ENCODE measurements around the genes OR10X1, OR6K6, MNDA, PYDC5 and CADM3.

- PRO-cap, result bidirectional peak, plus-strand start at chr1:158177446, minus-strand start at chr1:158177372
- RRBS, 2 experiments, result no CpG with 5 or more reads among the region's 9 CpGs
Observed at GRCh38 chr1:158177223-158177589, 3.5 kb upstream of the CD1D start.

DNA sequence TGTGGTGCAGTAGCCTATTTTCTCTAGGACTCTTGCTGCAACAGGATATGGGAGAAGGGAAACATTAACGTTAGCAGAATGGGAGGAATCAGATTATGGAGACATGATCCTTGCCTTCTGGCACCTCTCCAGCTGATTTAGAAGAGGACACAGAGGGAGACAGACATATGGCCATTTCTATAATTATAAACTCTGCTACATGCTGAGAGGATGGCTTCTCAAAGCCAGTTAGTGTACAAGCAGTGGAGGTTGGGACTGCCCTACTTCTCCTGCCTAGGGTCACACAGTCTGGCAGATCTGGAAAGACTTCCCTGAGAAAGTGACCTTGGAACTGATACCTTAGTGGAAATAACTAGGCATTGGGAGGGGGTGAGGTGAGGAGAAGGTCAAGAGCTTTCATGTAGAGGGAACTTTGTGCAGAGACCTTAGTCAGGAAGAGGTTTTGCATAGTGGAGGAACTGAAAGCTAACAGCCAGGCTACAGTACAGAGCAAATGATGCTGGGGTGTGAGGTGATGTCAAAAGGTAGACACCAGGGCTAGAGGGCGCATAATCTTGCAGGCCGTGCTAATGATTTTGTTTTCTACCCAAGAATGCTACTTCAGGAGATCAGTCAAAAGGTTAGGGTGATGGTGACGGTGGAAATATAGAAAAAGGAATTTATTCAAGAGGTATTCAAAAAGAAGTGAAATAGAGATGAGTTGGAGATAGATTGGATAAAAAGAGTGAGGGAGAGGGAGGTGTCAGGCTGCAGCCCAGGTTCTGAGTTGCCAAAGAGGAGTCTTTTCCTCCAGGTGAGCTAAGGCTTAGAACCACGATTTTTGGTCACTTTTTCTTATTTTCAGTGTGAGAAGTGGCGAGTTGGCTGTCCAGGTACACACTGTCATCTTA lies 1.1 kb upstream of the CD1D start:
- PRO-cap, result no peak
- RRBS, 2 experiments, result no CpG with 5 or more reads among the region's 6 CpGs

GRCh38 chr1:158579849-158580349 lies at the start of gene OR10X1:
OR10X1 (minus strand) TSS chr1:158579899.
- PRO-cap, result no peak
- RRBS, 2 experiments, result no CpG with 5 or more reads among the region's 2 CpGs

DNA sequence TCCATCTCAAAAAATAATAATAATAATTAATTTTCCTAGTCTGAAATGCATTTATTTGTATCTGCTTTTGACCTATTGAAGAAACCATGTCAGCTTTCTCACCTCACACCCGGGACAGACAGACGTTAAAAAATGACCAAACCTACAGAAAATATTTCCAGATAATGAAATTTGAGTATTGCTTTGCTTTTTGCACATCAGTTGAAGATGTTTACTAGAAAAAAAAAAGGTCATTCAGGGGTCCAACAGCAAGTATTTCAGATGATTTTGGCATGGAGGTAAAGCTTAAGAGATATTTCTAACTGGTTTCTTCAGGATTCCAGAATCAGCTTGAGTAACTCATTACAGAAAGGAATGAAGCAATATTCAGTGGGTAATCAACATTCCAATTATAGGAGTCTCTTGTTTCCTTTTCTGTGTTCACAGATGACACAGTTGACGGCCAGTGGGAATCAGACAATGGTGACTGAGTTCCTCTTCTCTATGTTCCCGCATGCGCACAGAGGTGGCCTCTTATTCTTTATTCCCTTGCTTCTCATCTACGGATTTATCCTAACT lies at the start of gene OR6K6:
TSS of gene OR6K6 (plus strand) at position 259 of the 558 bp plus-strand sequence.
- PRO-cap, result no peak
- RRBS, 2 experiments, result no CpG with 5 or more reads among the region's 6 CpGs

DNA sequence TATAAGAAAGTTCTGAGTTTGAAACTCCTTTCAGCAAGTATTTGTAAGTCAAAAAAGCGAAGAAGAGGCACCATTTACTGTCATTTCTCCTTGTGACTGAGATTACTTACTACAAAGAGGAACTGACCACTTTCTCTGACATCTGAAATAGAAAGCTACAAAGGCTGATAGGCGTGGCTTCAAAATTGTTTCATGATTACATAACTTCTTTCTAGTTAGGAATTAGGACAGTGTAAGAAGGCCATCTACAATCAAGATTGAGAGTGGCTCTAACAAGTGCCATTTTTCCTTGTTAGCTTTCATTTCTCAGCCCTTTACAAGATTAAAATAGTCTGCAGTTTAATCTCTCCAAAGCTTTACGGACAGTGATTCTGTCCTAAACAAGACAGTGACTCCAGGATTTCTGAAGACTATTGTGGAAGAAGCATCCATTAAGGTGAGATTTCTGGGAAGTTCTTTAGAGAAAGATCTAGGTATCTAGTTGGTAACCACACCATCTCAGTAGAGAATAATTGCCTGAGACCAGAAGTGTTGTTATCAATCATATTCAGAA lies at the start of gene MNDA:
TSS of gene MNDA (plus strand) at position 230 of the 553 bp plus-strand sequence.
- PRO-cap, result no peak
- RRBS, 2 experiments, result no CpG with 5 or more reads among the region's 3 CpGs

GRCh38 chr1:158833370-158833670 lies 2.2 kb downstream of the MNDA start:
- PRO-cap, result no peak
- RRBS, 2 experiments, result no CpG with 5 or more reads among the region's 3 CpGs

DNA sequence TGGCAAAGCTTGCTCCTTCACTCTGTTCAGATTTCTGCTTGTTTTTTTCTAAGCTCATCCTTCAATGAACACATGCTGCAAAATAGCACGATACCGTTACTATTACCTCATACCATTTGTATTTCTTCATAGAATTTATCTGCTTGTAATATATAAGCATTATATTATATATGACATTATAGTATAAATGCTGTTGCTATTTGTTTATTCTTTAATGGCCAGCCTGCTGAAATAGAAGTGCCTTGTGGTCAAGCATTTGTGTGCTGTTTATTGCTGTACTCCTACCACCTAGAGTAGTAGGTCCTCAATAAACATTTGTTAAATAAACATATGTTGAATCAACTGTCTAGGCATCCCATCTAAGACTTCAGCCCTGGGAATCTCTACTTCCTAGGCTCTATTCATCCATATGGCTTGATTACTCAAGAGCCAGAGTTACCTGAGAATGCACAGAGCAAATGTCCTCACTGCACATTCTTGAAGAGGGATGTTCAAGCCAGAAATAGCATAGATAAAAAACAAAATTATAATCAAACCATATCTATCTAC lies at the start of gene PYDC5:
TSS of gene PYDC5 (minus strand) at position 300 of the 549 bp plus-strand sequence.
- PRO-cap, result no peak
- RRBS, 2 experiments, result no CpG with 5 or more reads among the region's 2 CpGs

DNA sequence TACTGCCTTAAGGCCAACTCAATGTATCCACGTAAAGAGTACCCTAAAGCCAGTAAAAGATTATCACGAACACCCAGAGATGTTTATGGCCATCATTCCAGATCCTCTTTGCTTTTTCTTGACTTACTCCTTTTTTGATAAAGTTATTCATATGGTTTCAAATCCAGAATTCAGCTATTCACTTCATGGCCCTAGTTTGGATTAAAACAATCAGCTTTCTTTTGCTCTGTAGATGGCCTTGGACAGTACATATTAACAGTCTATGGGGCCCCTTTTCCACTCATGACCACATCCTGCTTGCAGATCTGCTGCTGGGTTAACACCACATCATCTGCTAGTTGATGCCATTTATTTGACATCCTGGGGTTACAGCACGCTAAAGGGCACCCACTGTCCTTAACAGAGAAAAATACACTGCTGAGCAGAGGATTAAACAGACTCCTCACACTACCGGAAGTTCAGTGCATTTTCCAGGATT lies 1.0 kb upstream of the IFI16 start:
- PRO-cap, result no peak
- RRBS, 2 experiments, result no CpG with 5 or more reads among the region's 4 CpGs

GRCh38 chr1:159032304-159032864 lies 22.7 kb downstream of the IFI16 start:
- PRO-cap, result no peak
- RRBS, 2 experiments, result no CpG with 5 or more reads among the region's 3 CpGs

GRCh38 chr1:159171542-159172653 lies at the start of gene CADM3:
CADM3 (plus strand) TSS chr1:159171615.
- PRO-cap, result no peak
- RRBS, 2 experiments, result 3% methylated on average over 26 to 27 of the region's 67 CpGs

- PRO-cap, result no peak
- RRBS, 2 experiments, result no CpG with 5 or more reads among the region's 7 CpGs
Observed at GRCh38 chr1:159203961-159204660, 564 bp upstream of the ACKR1 start.

DNA sequence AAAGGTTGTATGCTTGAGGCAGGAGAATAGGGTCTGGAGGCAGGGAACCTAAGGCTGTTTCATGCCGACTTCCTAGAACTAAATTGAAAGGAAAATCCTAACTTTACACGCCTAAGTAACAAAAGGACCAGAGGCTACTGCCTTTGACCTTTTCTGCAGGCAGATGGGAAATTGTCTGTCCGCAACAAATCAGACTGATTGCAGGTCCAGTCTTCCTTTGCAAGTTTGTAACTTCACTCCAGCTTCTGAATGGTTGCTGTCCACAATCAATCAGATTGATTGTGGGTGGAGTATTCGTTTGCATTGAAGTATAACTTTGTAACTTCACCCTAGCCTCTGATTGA lies 25.5 kb downstream of the OR10J1 start:
- PRO-cap, result no peak
- RRBS, 2 experiments, result no CpG with 5 or more reads among the region's 4 CpGs

DNA sequence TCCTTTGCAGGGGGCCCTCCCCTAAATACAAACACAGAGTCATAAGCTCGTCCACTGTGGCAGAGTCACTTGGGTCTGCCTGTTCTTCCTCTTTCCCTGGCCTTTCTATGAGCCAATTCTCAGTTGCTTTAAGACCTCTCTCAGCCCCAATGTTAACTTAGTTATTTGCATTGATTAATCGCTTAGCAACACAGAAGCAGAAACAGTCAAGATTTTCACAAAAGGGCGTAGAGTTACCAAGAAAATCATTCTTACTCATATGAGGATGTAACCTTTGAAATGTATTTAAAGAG lies 14.9 kb downstream of the APCS start:
- PRO-cap, result no peak
- RRBS, 2 experiments, result no CpG with 5 or more reads among the region's 3 CpGs

GRCh38 chr1:159756074-159756350 lies 24.8 kb upstream of the DUSP23 start:
- PRO-cap, result no peak
- RRBS, 2 experiments, result no CpG with 5 or more reads among the region's 2 CpGs

DNA sequence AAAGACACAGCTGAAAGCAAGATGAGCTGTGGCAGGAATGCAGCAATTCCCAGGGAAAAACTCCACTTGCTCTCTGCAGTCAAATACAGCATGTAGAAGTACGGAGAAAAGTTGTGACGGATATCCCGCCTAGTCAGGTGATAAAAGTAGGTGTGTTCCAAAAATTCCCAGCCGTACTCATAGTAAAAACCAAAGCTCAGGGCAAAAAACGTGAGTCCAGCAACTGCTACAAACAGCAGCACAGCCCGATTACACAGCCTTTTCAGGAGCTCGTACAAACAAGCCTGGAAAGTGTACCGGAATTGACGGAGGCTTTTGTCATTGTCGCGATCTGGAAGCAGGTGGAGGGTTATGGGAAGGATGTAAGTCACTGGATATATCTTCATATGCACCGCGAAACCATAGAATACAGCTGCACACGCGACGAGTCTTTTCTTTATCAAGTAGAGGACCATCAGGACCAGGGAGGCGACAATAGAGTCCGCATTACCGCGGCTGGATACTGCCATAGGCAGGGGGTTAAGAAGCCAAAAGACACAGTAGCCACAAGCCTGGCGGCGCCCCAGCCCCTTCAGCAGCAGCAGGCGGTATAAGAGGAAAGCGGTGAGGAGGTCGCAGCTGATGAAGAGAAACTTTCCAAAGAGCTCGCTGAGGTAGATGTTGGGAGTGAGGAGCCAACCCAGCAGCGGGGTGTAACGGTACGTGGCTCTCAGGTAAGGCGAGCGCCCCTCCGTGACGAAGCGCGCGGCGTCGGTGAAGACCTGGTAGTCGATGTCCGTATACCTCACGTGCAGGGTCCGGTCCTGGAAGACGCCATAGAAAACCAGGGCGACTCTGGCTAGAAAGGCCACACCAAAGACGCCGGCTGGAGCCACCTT lies 731 bp downstream of the PIGM start:
- PRO-cap, result unidirectional peak, plus-strand start at position 180 of the sequence; unidirectional peak, plus-strand start at position 204 of the sequence; bidirectional peak, plus-strand start at position 321 of the sequence, minus-strand start at position 251 of the sequence
- RRBS, 2 experiments, result 2 to 3% methylated on average over 5 of the region's 46 CpGs

GRCh38 chr1:160113844-160114612 lies 1.5 kb upstream of the ATP1A2 start:
- PRO-cap, result no peak
- RRBS, 2 experiments, result no CpG with 5 or more reads among the region's 8 CpGs

- PRO-cap, result no peak
- RRBS, 2 experiments, result 94 to 96% methylated on average over 2 of the region's 14 CpGs
Observed at GRCh38 chr1:160116124-160117253, 930 bp downstream of the ATP1A2 start.

DNA sequence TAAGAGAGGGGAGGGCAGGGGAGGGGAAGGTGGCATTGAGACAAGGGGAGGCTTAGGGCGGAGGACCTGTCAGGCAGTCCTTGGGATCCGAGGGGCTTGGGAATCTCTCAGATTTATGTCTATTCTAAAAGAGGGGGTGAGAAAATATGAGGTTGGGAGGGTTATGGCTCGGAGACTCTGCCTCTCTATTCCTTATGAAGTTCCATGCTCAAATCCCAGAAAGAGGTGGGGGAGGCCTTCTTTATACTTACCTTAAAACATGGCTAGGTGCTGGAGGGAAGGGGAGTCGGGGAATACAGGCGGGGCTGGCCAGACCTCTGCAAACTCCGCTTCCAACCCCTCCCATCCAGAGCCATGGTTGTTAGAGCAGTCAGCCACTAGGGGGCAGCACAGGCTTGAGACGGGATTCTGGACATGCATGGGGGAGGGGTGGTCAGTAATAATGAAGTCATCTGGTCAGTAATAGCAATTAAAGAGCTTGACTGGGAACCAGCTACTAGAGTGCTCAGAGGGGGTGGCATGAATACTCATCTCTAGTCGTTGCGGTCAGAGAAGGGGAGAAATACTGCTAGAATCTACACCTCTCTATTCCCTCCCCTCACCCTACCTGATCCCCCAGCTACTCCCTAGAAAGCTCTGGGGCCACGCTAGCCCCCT lies 2.6 kb downstream of the CASQ1 start:
- PRO-cap, result no peak
- RRBS, 2 experiments, result no CpG with 5 or more reads among the region's 10 CpGs

GRCh38 chr1:160209310-160210319 lies 4.4 kb downstream of the PEA15 start:
- PRO-cap, result no peak
- RRBS, 2 experiments, result no CpG with 5 or more reads among the region's 9 CpGs

GRCh38 chr1:160374688-160375121 lies 7.8 kb downstream of the NHLH1 start:
- PRO-cap, result no peak
- RRBS, 2 experiments, result no CpG with 5 or more reads among the region's 4 CpGs

Data from HEK293 (cell line).